SUDHL5 (cell line): ENCODE data around the gene ACSL1.

DNA sequence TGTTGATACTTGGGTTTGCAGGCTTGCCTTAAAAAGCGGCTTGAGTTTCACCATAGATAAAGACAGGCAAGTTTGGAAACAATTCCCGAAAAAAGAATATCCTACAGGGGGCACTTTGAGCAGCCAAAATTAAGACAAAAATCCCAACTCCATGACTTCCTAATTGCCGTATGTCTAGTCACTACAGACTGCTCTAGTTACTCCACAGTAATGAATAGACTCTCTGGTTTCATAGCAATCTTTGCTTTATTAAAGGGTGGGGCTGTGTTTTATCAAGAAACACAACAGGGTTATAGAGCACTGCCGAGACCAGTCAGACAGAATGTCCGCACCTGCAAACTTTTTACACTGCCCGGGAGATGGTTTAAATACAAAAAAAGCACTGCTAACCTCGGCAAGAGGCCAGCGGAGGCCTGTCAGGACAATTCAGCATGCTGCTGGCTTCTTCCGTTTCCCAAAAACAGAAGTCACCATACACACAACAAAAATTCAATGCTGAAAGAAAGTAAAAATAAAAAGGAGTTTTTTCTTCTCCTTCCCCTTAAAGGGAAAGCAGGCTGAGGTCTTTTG, 67.5 kb downstream of the IRF2 start:
- PRO-cap: no peak

DNA sequence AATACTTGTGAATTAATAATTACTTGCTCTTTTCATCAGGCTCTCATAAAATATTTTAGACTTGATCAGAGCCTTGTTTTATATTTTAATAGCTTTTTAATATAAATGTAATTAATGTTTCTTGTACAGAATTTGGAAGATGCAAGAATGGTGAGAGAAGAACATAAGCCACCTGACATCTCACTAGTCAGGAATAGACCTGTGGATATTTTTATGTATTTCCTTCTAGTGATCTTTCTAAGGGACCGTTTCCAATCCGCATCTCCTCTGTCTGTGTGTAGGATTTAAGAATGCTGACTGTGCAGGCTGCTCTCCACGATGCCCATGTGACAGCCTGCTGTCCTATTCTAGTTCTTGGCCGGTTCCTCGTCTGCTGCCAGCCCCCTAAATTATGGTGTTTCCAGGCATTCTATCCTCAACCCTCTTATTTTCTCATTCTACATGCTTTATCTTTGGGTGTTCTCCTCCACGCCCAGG, 3.2 kb upstream of the IRF2 start:
- PRO-cap: no peak

DNA sequence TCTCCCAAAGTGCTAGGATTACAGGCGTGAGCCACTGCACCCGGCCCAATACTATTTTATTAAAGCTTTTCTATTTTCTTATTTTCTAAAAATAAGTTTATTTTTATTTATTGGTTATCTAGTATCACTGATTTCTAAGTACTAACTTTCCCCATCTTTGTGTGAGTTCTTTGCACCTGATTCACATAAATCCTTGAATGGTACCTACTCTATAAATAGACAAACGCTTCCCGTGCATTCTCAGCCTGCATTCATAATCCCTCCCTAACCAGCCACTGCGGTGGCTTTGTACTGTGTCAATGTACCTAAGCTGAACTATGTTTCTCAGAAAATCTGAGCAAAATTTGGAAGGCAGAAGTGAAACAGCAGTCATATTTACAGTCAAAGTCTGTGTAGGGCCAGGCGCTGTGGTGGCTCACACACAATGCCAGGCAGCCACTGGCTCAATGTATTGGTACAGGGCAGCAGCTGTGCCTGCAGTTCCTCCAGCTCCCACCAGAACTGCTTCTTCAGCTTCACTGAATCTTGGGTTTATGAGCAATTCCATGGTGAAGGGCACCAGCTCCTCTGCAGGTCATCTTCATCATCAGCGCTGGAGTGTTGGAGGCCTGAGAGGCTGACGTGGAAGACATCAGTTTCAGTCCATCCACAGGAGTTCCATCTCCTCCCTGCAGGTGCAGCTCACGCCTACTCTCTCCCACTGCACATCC, 32.2 kb upstream of the IRF2 start:
- PRO-cap: no peak

- PRO-cap: unidirectional peak, plus-strand start at chr4:184534777
Measured at GRCh38 chr4:184534160-184535155, 60.1 kb upstream of the IRF2 start.

GRCh38 chr4:184745450-184746270, 11.8 kb upstream of the CENPU start:
- PRO-cap: no peak

DNA sequence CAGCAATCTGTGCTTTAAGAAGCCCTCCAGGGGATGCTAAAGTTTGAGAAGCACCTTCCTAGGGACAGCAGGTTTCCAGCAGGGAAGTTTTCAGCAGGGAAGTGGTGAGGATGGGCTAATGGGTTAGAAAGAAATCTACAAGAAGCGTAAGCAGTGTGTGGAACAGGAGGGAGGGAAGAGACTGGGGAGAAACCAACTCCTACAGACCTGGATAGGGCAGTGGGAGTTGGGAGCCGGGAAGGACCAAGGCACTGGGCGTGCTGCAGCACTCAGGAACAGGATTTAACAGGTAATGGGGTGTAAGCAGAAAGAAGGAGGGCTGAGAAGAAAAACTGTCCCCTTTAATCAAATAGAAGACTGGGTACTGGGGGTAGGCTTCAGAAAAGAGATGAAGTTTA, 34.3 kb downstream of the ACSL1 start:
- PRO-cap: no peak

DNA sequence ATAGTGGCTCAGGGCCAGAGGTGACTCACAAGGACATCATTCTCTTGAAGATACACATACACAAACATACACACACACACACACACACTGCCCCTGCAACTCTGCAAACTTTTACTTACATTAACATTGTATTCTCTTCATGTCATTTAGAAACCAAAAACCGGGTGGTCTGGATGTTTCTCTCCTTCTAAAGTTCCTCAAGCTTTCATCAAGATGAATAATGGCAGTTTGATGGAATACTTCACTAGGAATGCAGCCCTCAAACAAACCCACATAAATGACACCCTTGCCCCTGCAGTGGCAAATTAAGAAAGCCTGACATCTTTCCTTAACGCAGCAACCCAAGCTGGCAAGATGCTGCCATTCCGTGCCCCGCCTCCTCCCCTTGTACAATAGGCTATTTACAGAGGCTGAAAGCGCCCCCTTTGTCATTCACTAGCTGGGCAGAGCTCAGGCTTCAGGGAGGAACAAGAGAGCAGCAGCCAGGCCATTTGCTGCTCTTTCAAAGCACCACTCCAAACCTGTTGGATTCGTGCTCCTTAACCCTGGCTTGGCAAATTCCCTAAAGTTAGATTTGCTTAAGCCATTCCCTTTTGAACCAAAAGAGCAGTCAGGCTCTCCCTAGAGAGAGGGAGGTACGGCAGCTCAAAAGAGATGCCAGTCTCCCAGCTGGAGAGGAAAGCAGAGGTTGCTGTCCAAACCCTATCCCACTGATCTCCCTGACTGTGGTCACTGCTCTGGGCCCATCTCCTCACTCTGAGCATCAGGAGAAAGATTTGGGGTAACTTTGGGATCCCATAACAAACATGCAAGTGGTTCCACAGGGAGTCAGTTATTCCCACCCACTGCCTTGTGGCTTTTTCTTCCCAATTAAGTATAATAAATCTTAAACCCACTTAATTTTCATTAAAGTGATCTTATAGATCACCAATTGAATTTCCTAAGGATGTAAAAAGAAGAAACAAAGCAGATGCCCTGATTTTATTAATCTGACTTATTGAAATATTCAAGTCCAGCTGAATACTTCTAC, 17.3 kb downstream of the ACSL1 start:
- PRO-cap: no peak

DNA sequence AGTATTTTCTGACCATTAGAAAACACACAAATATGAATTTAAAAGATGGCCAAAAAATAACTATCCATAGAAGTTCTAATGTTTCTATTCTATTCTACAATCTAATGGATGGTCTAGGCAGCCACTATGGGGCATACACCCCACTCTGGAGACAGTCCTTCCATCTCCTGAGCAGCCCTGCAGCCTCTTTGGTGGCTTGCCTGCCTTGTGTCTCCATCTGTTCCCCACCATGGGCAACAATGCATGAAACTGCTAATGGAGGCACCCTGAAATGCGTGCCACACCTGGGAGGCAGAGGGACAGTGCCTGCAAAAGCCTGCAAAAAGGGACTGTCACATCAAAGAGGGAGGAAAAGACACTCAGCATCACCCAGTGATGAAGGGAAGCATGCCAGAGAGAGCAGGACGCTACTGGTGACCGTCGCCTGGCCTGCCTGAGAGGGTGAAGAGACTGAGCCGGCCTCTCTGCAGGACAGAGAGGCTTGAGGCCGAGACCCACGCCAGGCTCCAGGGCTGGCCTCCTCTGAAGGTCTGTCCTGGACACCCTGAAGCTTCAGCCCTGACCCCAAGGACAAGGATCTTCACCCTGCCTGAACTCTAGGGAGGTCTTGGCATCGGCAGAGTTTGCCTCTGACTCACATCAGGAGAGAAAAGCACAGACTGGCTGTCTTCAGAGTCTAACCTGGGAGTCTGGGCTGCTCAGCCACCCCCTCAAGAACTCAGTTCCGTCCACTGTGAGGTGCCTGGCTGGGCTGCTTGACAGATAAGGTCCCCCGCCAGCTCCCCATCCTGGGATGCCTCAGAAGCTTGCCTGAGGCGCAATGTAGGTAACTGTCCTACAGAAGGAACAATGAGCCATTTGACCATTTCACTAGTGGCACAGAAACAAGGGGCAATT, 8.2 kb downstream of the ACSL1 start:
- PRO-cap: no peak

DNA sequence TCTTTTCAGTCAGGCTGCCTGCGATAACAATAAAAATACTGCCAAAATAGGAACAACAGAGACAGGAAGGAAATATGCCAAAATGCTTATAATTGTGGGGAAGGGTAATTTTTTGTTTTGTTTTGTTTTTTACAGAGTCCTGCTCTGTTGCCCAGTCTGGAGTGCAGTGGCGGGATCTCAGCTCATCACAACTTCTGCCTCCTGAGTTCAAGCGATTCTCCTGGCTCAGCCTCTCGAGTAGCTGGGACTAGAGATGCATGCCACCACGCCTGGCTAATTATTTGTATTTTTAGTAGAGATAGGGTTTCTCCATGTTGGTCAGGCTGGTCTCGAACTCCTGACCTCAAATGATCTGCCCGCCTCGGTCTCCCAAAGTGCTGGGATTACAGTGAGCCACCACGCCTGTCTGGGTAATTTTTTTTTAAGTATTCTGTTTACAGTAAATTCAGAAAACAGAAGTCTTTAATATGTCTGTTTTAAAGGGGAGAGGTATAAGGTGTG, 1.7 kb downstream of the ACSL1 start:
- PRO-cap: no peak

DNA sequence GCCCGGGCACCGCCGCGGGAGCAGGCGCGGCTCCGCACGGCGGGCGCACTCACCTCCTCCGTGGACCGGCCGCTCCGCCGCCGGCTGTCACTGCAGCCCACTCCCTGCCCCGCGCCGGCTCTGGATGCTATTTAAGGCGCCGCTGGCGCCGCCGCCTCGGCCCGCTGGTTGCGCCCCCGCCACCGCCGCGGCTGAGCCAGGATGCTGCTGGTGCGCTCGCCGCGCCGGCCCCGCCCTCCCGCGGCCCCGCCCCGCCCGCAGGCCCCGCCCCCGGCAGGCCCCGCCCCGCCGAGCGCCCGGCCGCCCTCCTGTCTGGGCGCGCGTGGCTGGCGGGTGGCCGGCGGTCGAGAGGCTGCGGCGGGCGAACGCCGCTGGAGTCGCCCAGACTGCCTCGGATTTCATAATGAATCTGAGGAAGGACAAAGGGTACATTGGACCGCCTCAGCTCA, at the start of gene ACSL1:
TSS of gene ACSL1 (minus strand) at position 106 of the 449 bp plus-strand sequence.
- PRO-cap: bidirectional peak, plus-strand start at position 311 of the sequence, minus-strand start at position 106 of the sequence

DNA sequence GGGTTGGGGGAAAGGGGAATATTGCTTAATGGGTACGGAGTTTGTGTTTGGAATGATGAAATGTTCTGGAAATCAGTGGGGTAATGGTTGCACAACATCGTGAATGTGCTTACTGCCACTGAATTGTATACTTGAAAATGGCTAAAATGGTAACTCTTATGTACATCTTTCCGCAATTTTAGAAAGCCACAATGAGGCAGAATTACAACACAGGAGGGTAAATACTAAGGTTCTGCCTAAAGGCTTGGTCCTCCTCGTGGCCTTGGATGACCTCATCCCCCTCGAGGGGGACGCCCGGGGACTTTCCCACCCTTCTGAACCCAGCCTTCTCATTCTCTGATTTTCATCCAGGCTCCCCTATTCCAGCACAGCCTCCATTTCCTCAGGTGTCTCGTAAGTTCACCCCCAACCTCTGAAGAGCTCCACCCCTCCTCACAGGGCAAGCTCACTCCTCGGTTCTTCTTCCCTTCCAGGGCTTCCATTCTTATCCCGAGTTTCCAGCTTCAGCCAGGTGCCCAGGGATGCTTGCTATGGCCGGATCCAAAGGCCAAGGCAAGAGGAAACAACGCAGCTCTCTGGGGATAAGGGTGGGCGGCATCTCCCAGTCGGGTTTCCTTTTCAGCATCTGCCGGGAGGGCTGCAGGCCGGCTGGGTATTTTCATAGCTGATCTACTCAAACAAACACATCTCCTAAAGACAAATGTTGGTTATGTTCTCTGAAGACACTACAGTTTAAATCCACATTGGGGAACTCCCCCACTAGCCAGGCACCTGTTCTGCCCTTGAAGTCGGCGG, 71.3 kb upstream of the ACSL1 start:
- PRO-cap: no peak

GRCh38 chr4:184983800-184984365, 34.4 kb upstream of the HELT start:
- PRO-cap: no peak

- PRO-cap: no peak
Measured at GRCh38 chr4:185019936-185020249, 1.6 kb downstream of the HELT start.

- PRO-cap: no peak
Measured at GRCh38 chr4:185202295-185202849, 1.4 kb downstream of the CFAP97 start.

- PRO-cap: bidirectional peak, plus-strand start at chr4:185210192, minus-strand start at chr4:185210169; bidirectional peak, plus-strand start at chr4:185210550, minus-strand start at chr4:185210495; unidirectional peak, minus-strand start at chr4:185210650
Measured at GRCh38 chr4:185209971-185211030, 903 bp downstream of the SNX25 start.

DNA sequence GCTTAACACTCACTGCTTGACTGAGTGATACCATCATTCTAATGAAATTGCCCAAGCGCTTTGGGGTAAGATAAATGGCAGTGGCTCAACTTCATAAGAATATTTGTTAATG, 1.5 kb downstream of the SNX25 start:
- PRO-cap: bidirectional peak, plus-strand start outside the sequence, minus-strand start at position 43 of the sequence

GRCh38 chr4:185219487-185219797, 10.0 kb downstream of the SNX25 start:
- PRO-cap: unidirectional peak, minus-strand start at chr4:185219692

DNA sequence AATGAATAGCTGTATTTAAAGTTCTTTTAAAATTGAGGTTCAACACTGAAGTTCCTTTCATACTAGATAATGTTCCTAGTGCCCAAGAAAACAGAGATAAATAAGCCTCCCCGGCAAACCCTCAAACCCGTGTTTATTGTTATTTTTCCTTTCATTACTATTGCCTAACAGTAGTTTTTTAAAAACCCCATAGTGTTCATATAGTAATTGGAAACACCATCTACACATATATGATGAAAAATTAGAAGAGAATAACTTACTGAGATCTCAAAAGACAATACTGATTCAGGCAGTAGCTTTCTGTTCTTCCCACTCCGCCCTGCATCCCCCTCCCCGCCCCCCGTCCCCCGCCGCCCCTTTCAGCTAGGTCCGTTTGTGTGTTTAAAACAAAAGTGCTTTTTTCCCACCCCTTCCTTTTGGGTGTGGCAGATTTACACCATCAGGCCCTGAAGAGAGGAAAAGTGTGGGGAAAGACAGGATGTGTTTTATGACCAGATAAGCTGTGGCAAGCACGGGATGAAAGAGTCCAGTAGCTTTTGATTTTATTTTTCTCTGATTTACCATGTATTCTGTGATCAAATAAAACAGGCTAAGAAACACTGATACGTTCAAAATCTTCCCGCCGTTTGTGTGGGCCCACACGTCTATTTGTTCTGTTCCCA, 11.0 kb downstream of the LRP2BP start:
- PRO-cap: no peak

DNA sequence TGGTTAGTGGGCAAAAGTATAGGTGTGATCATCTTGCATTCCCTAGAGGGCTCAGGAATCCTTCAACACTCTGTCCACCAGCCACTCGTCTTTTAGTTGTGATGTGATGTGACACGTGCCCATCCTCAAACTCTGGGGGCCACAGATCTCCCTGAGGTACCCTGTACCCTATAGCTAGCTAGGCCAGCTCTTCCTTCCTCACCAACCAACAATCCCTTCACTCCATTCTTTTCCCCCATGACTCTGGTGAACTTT, 83.7 kb upstream of the PDLIM3 start:
- PRO-cap: no peak

DNA sequence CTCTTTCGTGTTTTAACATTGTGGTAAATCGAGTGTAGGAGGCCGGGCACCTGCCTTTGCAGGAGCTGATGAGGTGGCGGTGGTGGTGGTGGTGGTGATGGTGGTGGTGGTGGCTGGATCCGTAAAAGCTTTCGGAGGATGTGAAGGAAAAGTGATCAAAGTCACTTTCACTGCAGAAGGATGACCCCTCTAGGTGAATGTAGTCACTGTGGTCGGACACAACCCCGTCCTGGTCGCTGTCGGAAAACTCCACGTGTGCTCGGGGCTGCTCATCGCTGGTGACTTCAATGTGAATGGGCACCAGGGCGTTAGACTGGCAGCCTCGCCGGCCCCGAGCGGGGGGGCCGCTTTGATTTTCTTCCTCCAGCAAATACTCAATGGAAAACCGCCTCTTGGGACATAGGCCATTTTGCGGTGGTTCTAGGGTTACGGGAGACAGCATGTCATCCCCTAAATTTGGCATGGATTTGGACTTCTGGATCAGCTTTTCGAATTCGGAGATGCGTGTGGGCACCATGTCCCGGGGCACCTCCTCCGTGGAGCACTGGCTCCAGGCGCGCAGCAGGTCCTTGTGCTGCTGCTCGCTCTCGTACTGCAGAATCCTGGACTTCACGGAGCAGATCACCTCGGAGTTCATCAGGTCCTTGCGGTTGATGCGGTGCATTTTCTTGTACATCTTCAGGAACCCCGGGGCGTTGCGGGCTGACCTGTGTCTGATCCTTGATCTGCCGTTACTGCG, 88.2 kb upstream of the PDLIM3 start:
- PRO-cap: no peak